Metastatic Lung Carcinoma in the Adrenal Gland (tissue), 1 donor: Measurements from ENCODE around the genes PAX9, SSTR1, CLEC14A and SEC23A.

- PRO-cap, result bidirectional peak, plus-strand start at chr14:36661813, minus-strand start at chr14:36661758; unidirectional peak, plus-strand start at chr14:36662241
Measured at GRCh38 chr14:36661581-36662497, at the start of gene PAX9. PAX9 (plus strand) TSS chr14:36661860.

DNA sequence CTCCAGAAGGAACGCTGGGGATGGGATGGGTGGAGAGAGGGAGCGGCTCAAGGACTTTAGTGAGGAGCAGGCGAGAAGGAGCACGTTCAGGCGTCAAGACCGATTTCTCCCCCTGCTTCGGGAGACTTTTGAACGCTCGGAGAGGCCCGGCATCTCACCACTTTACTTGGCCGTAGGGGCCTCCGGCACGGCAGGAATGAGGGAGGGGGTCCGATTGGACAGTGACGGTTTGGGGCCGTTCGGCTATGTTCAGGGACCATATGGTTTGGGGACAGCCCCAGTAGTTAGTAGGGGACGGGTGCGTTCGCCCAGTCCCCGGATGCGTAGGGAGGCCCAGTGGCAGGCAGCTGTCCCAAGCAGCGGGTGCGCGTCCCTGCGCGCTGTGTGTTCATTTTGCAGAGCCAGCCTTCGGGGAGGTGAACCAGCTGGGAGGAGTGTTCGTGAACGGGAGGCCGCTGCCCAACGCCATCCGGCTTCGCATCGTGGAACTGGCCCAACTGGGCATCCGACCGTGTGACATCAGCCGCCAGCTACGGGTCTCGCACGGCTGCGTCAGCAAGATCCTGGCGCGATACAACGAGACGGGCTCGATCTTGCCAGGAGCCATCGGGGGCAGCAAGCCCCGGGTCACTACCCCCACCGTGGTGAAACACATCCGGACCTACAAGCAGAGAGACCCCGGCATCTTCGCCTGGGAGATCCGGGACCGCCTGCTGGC, 997 bp downstream of the PAX9 start:
- PRO-cap, result unidirectional peak, minus-strand start at position 490 of the sequence

DNA sequence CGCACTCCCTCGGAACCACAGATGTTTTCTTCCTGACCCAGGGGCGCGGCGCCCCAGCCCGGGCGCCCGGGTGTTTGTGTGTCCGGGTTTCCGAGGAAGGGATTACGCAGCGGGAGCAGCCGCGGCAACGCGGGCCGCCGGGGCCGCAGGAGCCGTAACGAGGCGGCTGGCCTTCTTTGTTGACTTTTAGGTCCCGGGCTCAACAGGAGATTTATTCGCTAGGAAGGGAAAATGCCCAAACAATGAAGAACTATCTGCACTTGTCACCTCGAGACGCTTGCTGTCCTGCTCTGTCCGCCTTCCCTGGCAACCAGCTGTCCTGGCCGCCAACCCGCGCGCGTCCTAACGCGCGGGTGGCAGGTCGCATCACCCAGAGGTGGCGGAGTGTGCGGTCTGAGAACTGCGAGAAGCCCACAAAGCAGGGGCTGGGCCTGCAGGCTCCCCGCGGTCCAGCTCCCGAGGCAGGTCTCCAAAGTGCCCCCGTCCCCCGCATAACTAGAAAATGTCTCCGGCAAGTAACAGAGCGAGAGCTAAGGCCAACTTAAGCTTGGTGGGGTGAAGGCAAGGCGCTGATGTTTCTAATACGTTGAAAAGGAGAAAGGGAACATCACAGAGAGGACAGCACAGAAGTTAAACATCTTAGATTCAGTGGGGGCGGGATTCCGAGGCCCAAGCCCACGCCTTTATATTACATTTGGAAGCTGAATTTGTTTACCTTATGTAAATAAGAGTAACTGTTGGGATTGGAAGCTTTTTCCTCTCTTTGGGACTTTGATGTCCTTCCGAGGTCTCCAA, 6.7 kb downstream of the FOXA1 start:
- PRO-cap, result unidirectional peak, minus-strand start at position 493 of the sequence

DNA sequence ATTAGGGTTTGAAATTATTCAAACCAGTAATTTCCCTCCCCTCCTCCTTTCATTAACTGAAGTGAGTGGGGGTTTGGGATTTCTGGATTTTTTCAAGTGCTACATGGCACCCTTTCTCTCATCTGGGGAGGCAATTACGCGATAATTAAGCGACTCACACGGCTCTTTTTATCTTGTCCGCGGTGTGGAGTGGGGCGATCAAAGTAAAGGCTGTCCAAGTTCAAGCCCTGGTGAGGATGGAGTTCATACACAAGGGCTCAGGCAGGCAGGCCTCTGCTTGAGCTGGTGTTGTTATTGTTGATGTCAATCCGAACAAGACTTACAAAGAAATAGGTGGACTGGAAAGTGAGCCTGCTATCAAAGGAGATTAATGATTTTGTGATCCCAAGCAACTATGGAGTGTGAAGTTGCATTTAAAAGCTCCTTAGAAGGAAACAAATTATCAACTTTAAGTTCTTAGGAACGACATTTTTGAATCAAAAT, 6.1 kb downstream of the FOXA1 start:
- PRO-cap, result no peak

- PRO-cap, result no peak
Measured at GRCh38 chr14:37593802-37594834, 931 bp downstream of the FOXA1 start.

DNA sequence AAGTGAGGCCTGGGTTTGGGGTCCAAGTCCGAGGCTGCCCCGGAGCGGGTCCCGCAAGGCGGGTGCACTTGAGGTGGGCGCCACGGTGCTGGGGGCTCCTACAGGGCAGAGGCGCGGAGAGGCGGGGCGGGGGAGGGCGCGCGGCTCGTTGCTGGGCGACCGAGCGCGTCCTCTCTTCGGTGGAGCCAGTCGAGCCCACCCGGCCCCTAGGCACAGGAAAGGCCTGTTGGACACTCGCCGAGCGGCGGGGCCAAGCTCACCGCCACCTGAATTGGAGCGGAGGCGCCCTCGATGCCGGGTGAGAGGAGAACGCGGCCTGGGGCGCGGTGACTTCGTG, 15.6 kb downstream of the TTC6 start:
- PRO-cap, result no peak

DNA sequence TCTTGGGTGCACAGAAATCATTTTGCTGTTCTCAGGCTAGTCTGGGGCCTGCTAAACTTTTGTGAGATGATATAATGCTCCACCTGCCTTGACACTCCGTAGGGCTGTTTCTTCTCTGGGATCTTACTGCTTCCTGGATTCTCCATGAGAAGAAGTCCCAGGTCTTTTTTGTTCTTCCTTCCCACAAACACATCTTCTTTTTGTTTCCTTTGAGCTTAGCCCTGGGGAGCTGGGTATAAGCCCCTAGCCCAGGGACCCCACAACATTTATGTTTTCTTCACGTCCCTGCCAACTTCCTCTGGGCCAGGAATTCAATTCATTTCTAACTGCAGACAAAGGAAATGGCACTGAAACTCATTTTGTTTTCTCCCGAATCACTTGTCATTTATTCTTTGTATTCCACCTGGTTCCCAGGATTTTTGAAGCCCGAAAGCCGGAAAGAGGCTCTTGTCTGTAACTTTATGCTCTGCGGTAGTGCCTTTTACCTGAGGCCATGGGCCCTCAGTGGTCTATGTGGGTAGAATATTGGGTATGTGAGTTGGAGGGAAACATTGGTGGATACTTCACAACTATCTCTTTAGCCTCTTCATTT, 53.8 kb downstream of the TTC6 start:
- PRO-cap, result no peak

DNA sequence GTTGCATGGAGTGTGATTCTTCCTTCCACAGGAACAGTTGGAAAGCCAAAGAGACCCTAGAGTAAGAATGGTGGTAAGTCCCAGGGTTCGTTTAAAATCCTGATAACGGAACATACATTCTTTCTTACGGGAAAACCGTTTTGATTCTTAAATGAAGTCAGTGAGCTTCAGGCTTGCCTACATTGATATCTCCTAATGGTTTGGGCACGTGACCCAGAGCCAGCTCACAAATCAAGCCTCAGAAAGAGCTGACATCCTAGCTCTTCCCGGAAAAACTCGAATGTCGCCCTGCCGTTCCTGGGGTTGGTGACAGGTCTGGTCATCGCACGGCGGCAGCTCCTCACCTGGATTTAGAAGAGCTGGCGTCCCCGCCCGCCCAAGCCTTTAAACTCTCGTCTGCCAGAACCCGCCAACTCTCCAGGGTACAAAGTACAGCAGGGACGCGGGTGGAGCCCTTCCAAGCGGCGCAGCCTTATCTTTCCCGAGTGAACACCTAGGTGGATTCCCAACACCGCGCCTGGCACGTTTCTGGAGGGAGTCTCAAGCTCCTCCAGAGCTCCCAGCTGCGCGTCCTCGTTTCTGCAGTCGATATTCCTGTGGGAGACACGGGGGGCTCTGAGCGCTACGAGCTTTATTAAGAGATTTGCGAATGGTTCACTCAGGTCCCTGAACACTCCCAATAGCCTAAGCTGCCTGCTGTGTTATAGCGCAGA, at the start of gene SSTR1:
TSS of gene SSTR1 (plus strand) at position 222 of the 713 bp plus-strand sequence.
- PRO-cap, result no peak

GRCh38 chr14:38251979-38252463, 3.9 kb downstream of the CLEC14A start:
- PRO-cap, result no peak

DNA sequence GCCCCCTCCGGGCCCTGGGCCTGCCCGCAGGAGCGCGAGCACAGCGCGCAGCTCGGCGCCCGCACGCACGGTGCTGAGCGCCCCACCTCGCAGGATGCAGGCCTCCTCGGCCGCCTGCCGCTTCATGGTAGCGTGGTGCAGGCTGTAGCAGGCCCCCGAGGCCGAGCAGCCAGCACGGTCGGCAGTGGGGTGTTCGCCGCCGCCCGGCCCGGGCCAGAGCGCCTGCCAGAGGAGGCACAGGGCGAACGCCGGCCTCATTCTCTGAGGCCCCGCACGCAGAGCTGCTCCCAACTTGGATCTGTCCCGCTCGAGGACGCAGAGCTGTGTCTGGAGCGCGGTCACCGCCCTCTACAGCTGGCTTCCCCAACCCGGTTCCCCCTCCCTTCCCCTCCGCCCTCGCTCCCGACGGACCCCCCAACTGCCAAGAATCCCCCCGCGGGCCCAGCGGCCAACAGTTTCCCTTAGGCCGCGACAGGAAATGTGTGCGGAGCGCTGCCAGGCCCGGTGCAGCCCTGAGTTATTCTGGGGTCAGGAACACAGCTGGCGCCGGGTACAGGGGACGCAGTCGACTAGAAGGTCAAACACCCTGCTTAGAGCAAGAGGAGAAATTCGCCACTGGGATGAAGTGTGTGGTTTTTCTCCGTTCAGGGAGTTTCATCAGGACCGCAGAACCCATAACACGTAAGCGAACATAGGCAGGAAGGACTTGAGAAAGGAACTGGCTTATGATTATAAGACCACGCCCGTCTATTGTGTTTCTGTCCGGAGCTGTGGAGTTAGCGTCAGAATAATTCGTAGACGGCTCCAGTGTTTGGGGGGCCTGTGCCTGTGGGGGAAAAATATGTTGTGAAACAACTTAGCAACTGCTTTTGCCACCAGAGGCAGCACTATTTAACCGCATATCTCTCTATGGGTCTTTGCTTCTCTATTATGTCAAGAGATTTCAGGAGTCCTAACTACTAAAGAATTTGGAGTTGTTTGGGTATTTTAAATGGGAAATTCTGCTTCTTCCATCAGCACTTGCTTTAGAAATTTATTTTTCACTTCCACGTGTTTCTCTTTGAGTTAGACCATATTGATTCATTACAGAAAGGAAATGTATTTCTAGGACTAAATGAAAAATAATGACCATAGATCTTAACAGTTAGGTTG, at the start of gene CLEC14A:
TSS of gene CLEC14A (minus strand) at position 329 of the 1,152 bp plus-strand sequence.
- PRO-cap, result unidirectional peak, minus-strand start at position 300 of the sequence

DNA sequence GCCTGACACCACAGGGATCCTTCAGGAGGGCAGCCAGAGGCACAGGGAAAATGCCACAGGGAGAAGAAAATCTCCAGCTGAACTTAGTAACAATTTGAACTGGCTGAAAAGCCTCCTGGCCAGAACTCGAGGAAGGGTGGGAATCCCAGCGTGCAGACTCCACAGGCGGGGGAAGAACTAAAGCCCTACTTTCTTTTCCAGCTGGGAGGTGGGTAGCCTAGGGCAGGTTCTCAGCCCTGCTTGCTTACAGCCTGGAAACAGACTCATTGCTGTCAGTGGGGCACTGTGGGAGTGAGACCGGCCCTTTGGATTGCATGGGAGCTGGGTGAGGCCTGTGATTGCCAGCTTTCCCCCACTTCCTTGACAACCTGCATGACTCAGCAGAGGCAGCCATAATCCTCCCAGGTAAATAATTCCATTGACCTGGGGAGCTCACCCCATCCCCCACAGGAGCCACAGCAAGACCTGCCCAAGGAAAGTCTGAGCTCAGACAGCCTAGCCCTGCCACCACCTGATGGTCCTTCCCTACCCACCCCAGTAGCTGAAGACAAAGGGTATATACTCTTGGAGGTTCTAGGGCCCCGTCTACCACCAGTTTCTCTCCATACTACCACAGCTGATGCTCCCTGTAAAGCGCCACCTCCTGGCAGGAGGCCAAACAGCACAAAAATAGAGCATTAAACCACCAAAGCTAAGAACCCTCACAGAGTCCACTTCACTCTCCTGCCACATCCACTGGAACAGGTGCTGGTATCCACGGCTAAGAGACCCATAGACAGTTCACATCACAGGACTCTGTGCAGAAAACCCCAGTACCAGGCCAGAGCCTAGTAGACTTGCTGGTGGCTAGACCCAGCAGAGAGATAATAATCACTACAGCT, 294.2 kb downstream of the SEC23A start:
- PRO-cap, result no peak

DNA sequence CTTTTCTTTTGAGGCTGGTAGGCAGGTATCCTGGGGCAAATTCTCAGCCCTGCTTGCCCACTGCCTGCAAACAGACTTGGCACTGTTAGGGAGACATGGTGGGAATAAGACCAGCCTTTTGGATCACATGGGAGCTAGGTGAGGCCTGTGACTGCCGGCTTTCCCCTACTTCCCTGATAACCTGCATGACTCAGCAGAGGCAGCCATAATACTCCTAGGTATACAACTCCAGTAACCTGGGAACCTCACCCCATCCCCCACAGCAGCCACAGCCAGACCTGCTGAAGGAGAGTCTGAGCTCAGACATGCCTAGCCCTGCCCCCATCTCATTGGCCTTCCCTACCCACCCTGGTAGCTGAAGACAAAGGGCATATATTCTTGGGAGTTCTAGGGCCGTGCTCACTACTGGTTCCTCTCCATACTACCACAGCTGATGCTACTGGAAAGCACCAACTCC, 170.7 kb downstream of the SEC23A start:
- PRO-cap, result no peak

DNA sequence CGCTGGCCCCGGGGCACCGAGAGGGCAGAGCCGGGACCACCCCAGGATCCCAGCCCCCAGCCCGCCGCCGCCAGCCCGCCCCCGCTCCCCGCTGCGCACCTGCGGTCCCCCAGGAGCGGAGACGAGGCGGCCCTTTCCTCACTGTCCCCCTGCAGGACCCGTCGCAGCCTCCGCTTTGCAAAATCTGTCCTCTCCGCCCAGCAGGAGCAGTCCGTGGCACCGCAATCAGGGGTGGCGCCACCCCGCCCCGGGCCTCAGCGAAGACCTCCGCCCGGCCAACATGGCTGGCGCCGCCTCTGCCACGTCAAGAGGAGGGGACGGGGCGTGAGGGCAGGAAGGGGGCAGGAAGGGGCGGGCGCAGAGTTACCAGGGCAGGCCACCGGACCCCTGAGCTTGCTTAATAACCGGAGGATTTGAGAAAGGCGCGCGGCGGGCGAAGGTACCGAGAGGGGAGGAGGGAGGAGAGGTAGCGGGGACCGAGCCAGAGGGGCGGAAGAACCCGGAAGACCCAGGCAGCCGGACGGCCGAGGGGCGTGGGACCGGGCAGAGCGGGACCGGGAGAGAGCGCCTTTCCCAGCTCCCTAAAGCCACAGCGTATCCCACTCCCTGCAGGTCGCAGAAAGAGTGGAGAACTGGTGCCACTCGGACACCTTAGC, at the start of gene SEC23A:
TSS of gene SEC23A (minus strand) at position 303 of the 656 bp plus-strand sequence.
- PRO-cap, result bidirectional peak, plus-strand start at position 360 of the sequence, minus-strand start at position 177 of the sequence

DNA sequence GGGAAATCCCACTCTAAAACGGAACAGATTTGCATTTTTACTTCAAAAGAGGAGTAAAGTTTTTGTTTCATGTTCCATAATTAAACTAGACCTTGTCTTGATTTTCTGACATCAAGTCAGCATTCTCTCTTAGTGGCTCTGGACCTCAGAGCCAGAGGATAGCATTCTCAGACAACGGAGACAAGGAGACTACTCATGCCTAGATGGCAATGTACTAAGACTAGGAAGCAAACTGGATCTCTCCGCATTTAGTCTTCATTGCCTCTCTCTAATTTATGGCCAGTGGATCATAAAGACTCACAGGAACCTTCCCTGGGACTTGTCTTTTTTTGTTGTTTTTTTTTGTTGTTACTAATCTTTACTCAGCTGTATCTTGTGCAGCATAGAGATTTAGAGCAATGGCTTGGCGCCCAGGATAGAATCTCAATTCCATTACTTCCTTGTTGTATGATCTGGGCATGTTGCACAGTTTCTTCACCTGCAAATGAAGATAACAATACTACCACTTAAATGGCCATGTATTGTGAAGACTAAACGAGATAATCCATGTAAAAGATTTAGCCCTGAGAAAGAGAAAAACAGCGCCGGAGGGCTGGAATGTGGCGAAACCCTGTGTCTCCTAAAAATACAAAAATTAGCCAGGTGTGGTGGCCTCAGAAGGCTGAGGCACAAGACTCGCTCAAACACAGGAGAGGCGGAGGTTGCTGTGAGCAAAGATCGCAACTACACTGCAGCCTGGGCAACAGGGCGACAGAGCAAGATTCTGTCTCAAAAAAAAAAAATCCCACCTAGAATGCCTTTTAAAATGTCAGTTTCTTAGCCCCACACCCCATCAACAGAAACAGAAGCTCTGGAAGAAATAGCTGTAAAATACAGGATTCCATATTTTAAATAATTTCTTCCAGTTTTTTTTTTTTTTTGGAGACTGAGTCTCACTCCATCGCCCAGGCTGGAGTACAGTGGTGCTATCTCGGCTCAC, 3.9 kb upstream of the GEMIN2 start:
- PRO-cap, result no peak

GRCh38 chr14:39203377-39204576, 28.7 kb downstream of the PNN start:
- PRO-cap, result no peak

- PRO-cap, result no peak
Measured at GRCh38 chr14:39279279-39279696, 45.6 kb downstream of the MIA2 start.

- PRO-cap, result no peak
Measured at GRCh38 chr14:39411105-39411462, 21.1 kb downstream of the FBXO33 start.

- PRO-cap, result no peak
Measured at GRCh38 chr14:39489225-39489841, 57.1 kb upstream of the FBXO33 start.

- PRO-cap, result no peak
Measured at GRCh38 chr14:40326011-40326544, 893.8 kb upstream of the FBXO33 start.

DNA sequence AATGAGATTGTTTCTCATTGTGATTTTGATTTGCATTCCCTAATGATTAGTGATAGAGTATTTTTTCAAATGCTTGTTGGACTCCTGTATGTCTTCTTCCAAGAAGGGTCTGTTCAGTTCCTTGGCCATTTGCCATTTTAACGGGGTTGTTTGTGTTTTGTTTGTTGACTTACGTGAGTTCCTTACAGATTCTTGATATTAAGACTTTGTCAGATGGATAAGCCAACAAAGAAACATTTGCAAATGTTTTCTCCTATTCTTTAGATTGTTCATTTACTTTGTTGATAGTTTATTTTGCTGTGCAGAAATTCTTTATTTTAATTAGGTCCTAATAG, 651.5 kb upstream of the LRFN5 start:
- PRO-cap, result no peak